ENCODE measurements around a stretch of chr2.

DNA sequence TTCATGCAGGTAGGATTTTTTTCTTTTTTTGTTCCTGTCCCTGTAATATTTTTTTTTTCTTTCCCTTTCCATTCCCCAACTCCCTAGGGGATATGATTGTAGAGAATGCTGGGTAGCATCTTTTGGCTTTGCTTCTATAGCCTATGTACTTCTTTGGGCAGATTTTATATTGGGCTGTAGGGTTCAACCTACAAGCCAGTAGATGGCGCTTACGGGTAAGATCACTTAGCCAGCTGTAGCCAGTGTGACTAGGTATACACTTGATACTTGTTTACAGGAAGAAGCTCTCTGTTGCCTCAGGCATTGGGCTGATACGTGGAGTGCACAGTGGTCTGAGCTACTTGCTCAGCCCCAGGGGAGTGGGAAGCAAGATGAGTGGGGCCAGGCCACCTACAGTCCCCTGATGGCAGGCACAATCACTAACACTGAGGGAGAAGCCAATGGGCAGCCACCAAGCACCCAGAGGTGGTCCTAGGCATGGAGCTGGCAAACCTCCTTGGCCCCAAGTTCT lies 122.0 kb downstream of the NCOA1 start:
- RRBS = no CpG with 5 or more reads among the region's 3 CpGs

- RRBS = no CpG with 5 or more reads among the region's 1 CpG
Observed at GRCh38 chr2:24668310-24668842, 124.8 kb downstream of the PTRHD1 start.

GRCh38 chr2:24912195-24912718 lies 7.8 kb downstream of the ADCY3 start:
- RRBS = no CpG with 5 or more reads among the region's 7 CpGs

DNA sequence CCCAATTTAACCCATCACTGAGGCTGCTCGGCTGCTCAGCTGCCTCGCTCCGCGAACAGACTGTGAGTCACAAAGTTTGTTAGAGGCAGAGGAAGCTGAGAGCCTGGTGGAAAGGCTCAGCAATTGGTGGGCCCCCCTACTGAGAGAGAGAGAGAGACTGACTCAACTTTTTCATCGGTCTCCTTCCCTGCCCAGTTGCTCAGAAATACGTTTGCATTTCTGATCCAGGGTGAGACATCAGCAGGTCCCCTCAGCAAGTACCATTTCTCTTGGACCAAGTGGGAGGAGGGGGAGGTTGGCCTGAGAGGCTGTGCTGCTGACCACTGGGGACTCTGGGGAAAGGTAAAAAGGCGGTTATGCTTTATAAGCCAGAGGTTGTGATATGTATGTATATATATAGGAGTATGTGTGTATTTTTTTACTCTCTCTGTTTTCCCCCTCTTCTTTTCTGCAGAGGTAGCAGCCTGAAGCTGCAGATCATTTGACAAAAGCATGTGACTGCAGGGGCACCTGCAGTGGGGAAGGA lies 1.5 kb downstream of the EFR3B start:
- RRBS = no CpG with 5 or more reads among the region's 7 CpGs

DNA sequence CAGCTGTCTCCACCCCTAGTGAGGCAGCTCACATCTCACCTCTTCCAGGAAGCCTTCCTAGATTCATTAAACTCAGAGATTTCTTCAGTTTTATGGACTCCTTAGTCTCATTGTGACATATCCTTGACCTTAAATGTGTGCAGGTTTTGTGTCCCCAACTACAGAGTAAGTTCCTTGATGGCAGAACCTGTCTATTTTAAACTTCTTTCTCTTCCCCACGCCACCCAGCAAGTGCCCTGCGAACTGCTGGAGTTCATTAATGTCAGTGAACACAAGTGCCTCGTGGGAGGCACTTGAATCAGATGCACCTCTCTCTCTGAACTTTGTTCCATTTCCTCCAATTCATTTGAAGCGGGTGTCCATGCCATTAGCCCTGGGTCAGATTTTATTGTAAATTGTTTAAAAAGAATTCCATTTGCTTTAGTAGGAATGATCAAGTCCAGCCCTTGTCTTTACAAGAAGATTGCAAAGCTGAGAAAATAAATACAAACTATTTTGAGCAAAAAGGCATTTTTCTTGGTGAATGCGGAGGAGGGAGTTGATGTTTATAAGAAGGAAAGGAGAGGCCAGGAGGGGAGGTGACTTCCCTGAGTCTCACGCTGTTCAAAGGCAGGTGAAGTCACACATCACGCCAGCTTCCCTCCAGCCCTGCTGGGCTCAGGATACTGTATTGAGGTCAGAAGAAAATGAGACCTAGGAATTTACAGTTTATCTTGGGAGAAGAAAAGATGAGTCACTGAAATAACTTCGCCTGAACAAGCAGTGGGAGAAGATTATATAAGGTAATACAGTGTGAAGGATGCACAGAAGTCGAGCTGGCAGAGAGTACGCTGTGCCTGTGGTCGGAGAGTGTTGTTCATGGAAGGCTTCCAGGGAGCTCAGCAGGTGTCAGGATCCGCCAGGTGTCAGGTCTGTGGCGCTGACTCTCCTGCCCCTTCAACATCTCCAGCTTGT lies 36.3 kb downstream of the EFR3B start:
- RRBS = no CpG with 5 or more reads among the region's 13 CpGs

GRCh38 chr2:25131508-25132297 lies 36.7 kb downstream of the POMC start:
- RRBS = 87% methylated on average over 9 of the region's 57 CpGs

DNA sequence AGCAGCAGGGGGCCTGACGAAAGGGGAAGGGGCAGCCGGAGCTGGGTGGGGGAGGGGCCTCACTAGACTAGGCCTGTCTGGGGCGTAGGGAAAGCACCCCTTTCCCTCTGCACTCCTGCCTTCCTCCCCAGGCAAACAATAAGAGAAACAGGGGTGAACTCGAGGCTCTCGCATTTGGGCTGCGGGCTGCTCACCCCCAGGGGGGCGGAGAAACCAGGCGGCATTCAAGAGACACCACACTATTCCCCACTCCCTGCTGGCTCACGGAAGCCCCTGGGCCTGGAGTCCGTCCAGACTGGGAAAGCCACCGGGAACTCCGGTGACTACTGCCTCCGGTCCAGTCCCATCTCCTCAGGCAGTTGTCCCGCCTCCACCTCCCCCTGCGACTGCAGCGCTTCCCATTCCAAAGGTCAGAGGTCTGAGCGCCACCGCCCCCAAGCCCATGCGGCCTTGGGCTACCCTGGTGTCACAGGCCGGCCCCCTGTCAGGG lies 82.8 kb upstream of the POMC start:
- RRBS = no CpG with 5 or more reads among the region's 20 CpGs

DNA sequence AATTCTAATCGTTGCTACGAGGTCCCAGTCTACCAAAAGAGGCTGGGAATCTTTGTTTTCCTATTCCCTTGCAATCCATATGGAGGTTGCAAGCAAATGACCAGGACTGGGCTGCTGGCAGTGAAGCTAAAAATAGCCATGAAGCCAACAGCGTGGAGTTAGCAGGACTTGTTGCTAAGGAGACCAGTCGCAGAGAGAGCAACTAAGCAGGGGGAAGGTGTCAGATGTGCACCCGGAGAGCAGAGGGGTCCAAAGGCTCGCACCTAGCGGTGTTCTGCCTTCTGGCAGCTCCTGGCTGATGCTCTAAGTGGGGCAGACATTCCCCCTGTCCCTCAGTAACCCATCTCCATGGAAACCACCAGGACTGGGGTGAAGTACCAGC lies 84.7 kb downstream of the DNMT3A start:
- RRBS = no CpG with 5 or more reads among the region's 7 CpGs

GRCh38 chr2:25279052-25279797 lies 62.5 kb downstream of the DNMT3A start:
- RRBS = no CpG with 5 or more reads among the region's 14 CpGs

- RRBS = no CpG with 5 or more reads among the region's 8 CpGs
Observed at GRCh38 chr2:25294131-25294490, 47.6 kb downstream of the DNMT3A start.

GRCh38 chr2:25322605-25323506 lies 18.9 kb downstream of the DNMT3A start:
- RRBS = no CpG with 5 or more reads among the region's 18 CpGs

DNA sequence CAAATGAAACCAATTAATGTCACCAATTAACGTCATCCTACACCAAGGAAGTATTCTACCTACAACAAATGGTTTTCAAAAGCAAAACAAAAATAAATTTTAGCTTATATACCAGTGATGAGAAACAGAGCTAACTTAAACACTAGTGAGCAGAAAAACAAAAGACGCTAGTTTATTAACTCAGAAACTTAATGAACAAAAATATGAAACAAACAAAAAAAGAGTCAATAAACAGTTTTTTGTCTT lies 87.8 kb downstream of the ASXL2 start:
- RRBS = no CpG with 5 or more reads among the region's 2 CpGs

DNA sequence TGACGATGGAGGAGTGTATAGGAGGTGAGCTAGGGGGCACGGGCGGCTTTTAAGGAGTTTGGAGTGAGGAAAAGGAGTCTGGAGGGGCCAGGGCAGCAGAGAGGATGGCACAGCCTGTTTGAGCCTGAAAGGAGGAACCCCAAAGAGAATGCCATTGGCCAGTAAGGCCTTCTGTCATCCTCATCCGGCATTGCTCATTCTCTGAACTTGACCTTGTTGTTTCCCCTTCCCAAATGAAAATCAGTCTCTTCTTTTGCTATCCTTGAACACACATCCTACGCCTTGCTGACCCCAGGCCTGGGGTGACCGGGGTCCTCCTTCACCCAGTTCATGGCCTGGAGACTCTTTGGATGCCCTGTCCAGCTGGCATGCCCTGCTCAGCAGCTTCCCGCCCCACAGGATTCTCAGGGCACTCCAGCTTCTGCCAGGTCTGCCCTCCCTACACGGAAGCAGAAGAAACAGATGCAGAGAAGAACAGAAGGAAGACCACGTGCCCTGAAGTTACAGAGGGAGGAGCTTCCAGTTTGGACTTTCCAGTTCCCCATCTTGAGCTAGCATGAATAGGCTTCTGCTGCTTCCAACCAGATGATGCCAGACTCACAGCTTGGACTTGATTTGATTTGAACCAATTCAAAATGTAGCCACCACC lies 20.5 kb upstream of the KIF3C start:
- RRBS = 94% methylated on average over 3 of the region's 9 CpGs

GRCh38 chr2:26035210-26035907 lies 1.5 kb downstream of the RAB10 start:
- RRBS = no CpG with 5 or more reads among the region's 14 CpGs

- RRBS = no CpG with 5 or more reads among the region's 5 CpGs
Observed at GRCh38 chr2:26079767-26080761, 46.2 kb downstream of the RAB10 start.

GRCh38 chr2:26178445-26179514 lies 5.9 kb downstream of the GAREM2 start:
- RRBS = under 1% methylated on average over 25 of the region's 53 CpGs

- RRBS = no CpG with 5 or more reads among the region's 11 CpGs
Observed at GRCh38 chr2:26495585-26496264, 62.8 kb downstream of the OTOF start.

DNA sequence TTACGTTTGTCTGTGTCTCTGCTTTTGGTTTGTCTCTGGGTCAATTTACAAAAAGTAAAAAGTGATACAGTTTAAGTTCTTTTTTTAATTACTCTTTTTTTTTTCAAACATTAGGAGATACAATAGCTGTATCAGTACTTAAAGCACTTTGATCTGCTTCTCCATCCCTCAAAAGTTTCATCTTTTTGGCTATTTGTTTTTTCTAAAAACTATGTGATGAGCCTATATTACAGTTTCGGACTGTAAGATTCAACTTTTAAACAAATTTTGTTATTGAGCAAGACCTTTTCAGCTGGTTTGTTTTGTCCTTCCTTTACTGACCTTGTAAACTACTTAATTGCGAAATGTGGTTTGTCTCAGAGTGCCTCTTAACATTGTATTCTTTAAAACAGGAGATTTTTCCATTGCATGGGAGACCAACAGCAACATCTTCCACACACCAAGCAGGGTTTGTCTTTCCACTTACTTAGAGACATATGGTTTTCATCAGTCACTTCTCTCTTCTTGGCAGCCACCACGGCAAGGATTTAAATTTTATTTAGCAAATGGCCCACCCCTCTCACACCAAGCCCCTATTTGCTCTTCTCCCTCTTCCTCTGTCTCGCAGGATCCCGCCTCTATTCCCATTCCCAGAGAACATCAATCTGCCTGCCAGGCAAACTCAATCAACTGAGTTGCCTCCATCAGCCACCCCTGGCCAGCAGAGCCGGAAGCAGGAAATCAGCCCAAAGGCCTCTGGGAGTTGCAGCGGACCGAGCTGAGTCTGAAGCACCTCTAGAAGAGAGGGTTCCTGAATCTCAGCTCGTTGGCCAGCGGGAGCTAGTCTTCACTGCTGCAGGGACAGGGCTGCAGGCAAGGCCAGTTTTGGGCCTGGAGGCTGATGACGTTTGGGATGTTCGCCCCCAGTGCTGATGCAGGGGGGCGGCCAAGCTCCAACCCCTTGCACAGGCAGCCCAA lies 11.2 kb upstream of the CIB4 start:
- RRBS = no CpG with 5 or more reads among the region's 14 CpGs

DNA sequence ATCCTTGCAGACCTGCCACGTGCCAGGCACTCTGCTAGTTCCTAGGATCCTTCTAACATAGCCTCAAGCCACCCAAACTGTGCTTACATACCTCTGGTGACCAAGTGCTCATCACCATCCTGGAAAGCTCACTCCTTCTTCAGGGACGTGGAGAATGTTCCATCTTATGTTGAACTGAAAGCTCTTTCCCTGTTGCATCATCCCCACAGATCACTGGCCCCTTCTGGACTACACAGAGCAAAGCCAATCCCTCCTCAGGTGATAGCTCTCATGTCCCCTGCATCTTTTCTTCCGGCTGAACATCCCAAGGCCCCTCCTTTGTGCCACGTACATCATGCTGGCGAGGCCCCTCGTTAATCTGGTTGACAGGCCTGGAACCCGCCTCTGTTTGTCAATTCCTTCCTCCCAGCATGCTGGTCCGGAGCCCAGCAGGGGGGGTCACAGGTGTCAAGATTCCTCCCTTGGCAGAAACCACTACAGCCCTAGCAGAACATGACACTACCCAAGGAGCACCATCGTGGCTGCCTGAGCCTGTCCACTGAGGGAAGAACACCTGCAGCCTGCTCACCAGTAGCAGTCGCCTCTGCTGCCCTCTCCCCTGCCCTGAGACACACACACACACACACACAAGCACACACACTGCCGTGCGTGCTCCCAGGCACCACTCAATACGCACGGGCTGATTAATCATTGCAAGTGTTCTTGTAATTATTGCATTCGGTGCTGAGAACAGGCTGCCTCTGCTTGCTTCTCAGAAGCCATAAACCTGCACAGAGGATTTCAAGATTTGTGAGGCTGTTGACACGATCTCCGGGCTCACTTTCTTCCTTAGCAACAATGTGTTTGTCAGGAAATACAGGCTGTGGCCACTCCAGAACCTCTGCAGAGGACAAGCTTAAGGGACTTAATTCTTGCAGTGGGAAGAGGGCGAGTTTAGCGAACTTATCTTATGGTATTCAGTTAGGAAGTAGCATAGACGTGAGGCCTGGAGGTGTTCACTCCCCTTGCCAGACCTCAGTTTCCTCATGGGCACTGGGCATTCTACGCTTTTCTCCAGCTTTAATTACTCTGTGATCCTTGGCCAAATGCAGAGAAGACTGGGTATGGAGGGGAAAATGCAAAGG lies 6.2 kb upstream of the KCNK3 start:
- RRBS = no CpG with 5 or more reads among the region's 21 CpGs

GRCh38 chr2:26721608-26722256 lies 29.2 kb downstream of the KCNK3 start:
- RRBS = no CpG with 5 or more reads among the region's 8 CpGs

Measured in T47D (cell line).